Gastrocnemius medialis (tissue), 3 donors: ENCODE measurements around a stretch of chr22.

DNA sequence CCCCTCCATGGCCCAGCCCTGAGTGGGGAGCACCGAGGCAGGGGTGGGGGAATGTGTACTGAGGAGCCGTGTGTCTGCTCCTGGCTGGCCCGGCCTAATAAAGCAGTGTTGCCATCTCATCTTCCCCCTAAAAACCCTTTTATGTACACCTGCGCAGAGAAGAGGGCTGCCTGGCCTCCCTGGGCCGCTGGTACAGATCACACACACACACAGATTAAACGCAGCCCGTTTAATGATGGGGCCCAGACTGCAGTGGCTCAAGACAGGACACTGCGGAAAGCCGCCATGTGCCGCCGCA lies 2.1 kb downstream of the SCO2 start:
- PRO-cap, result no peak
- RAMPAGE, long total RNA, 3 experiments, result no peak in any of the 3 experiments

DNA sequence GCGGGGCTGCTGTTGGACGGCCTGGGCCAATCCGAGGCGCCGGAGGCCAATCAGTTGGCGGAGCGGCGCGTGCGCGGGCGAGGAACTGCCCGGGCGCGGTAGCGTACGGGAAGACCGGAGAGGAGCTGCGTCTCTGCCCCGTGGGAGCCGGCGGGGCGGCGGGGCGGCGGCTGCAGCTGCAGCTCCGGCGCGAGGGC lies 294 bp upstream of the CHKB start:
- PRO-cap, result bidirectional peak, plus-strand start at position 80 of the sequence, minus-strand start outside the sequence
- RAMPAGE, long total RNA, 3 experiments, result no peak in any of the 3 experiments

GRCh38 chr22:50613468-50614080 lies 13.0 kb downstream of the MAPK8IP2 start:
- PRO-cap, result no peak
- RAMPAGE, long total RNA, 3 experiments, result no peak in any of the 3 experiments

DNA sequence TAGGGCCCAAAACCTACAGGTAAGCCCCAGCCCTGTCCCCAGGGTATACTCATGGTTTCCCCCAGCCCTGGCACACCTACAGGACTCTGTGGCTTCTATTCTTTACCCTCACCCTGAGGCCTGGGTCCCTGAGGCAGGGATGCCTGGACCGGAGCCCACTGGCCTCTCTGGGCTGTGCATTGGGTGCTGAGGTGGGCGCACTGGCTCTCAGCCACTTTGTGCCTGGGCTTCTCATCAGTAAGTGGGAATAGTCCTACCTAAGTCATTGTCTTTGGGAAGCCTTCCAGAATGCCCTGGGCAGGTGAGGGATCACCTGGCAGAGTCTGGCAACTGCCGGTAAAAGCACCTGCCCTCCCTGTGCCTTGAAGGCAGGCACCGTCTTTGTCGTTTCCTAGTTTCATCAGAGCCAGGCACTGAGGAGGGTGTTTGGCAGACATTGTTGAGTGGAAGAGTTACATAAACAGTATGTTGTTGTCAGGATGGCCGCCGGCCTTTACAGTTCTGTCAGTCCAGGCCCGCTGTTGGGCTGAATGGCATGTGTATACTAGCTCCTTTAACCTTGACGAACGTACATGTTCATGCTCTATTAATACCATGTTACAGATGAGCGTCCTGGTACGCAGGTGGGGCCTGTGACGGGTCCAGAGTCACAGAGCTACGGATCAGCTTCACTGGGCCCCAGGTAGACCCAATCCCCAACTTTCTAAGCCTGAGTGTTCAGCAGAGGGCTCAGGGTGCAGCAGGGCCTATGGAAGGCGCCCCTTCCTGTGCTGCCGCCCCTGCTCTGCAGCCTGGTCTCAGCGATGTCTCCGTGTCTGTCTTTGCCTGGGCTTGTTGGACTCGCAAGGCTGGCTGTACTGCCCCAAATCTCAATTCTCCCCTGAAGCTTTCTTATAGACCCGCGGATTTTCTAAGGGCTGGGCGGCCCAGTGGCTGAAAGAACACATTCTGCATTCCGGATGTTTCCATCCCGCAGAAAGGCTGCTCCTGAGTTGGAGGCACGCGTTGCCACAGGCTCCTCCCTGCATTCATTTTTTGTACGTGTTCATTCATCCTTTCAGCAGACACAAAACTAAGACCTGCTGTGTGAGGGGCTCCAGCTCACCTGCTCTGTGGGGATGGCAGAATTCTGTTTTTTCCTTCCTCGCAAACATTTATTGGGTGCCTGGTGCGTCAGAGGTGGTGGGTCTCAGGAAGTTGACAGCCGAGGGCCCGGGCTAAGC lies 42.2 kb upstream of the ACR start:
- PRO-cap, result no peak
- RAMPAGE, long total RNA, 3 experiments, result no peak in any of the 3 experiments

- PRO-cap, result no peak
- RAMPAGE, long total RNA, 3 experiments, result no peak in any of the 3 experiments
Measured at GRCh38 chr22:50783987-50784477, 596 bp upstream of the RABL2B start.